Mammary microvascular endothelial cell (primary cell): ENCODE measurements around a stretch of chr17.

GRCh38 chr17:31494649-31495095 lies 103.2 kb downstream of the RAB11FIP4 start:
- RAMPAGE, long total RNA, result no peak

- RAMPAGE, long total RNA, result no peak
Measured at GRCh38 chr17:31527556-31528224, 136.2 kb downstream of the RAB11FIP4 start.

DNA sequence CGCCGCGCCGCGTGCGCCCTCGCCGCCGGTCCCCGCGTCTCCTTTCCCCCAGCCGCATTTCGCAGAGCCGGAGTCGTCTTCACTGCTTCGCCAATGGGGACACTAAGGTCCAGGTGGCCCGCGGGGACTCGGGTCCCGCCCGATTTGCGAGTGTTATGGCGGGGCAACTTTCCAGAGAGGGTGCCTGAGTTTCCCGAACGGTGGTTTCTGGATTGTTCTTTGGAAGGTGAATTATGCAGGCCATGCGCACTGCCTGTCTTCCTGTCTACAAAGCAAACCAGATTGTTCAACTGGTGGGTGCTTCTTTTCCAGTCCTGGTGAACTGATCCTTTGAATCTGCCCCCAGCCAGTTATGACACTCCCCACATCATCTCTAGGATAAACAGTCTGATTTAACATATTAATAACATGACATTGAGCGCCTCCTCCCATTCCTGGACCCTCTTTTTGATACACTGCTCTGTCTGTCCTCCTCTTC lies 158.9 kb downstream of the RAB11FIP4 start:
- RAMPAGE, long total RNA, result no peak

- RAMPAGE, long total RNA, result no peak
Measured at GRCh38 chr17:31650045-31650310, 209.1 kb downstream of the COPRS start.

DNA sequence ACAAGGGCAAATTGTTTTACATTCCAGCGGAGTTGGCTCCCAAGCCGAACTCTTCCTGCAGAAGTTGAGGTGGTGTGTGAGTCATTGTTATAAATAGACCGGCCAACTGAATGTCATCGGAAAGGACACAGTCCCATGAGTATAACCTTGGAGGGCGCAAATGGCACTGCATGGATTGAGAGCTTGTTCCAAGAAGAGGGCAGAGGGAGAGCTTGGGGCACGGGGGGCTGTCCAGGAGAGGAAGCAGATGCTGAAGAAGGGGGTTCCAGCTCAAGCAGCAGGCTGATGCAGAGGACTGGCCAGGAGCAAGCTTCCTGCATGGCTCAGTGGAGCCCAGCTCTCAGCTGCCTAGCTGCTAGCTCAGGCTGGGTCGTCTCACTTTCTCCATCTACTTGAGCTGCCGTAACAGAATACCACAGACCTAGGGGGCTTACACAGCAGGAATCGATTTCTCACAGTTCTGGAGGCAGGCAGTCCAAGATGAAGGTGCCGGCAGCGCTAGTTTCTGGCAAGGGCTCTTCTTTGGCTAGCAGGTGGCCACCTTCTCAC lies 136.4 kb downstream of the COPRS start:
- RAMPAGE, long total RNA, result no peak

DNA sequence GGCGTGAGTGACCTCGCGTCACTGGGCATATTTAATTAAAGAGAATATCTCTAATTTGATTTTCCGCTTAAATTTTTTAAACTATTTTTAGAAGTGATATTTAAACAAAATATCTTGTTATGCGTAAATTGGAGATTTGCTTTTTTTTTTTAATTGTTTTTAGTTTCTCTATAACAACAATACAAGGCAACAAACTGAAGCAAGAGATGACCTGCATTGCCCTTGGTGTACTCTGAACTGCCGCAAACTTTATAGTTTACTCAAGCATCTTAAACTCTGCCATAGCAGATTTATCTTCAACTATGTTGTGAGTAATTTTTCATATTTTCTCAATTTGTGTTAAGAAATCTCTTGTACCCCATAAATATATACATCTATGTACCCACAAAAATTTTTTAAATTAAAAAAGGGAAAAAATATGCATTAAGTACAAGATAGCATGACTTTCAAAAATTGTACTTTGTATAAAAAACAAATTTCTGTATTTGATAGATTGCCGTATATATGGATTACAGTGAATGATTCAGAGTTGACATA lies 13.4 kb upstream of the LRRC37B start:
- RAMPAGE, long total RNA, result no peak

DNA sequence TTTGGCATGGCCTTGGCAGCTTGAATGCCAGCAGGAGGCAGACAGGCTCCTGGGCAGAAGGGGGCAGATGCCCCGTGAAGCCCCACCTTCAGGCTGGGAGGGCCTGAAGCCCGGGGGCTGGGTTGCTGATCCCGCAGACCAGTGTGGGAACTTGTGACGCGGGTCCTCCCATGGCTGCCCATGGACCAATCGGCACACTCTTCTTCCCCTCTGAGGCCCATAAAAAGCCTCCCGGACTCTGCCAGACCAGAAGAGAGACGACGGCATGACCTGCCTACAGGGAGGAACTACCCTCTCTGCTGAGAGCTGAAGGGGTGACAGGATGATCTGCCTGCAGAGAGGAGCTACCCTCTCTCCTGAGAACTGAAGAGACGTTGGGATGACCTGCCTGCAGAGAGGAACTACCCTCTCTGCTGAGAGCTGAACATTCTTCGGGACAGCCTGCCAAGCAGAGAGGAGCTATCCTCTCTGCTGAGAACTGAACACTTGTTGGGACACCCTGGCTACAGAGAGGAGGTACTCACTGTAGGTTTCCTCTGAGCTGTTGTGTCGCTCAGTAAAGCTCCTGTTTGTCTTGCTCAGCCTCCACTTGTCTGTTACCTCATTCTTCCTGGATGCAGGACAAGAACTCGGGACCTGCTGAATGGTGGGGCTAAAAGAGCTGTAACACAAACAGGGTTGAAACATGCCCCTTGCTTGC lies 17.6 kb downstream of the RHOT1 start:
- RAMPAGE, long total RNA, result no peak

DNA sequence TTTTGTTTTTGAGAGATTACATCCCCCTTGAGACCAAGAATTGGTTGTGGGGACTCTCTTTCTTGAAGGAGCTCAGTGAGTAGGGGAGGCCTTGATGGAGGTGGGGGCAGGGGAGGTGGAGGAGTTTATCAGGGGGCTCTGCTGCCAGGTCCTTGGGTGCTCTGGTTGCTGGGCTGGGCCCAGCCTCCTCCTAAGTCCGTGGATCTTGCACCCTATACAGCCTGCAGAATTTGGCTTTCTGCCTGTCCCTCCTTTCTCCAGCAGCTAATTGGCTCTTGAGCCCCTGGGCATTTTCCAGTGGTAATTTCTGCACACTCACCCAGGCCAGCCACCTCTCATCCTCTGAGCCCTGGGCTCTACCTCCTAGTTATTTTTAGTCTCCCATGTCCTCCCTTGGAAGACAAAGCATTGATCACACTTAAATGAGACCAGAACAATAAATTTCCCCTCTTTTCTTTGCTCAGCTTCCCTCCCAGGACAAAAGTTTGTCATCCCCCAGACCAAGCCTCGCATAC lies 38.1 kb downstream of the RHBDL3 start:
- RAMPAGE, long total RNA, result no peak

- RAMPAGE, long total RNA, result no peak
Measured at GRCh38 chr17:32310998-32311762, 30.8 kb downstream of the C17orf75 start.

DNA sequence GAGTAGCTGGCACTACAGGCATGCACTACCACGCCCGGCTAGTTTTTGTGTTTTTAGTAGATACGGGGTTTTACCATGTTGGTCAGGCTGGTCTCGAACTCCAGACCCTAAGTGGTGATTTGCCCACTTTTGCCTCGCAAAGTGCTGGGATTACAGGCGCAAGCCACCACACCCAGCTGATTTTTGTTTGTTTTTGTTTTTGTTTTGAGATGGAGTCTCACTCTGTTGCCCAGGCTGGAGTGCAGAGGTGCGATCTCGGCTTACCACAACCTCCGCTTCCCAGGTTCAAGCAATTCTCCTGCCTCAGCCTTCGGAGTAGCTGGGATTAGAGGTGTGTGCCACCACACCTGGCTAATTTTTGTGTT lies 8.9 kb downstream of the ZNF207 start:
- RAMPAGE, long total RNA, result no peak

DNA sequence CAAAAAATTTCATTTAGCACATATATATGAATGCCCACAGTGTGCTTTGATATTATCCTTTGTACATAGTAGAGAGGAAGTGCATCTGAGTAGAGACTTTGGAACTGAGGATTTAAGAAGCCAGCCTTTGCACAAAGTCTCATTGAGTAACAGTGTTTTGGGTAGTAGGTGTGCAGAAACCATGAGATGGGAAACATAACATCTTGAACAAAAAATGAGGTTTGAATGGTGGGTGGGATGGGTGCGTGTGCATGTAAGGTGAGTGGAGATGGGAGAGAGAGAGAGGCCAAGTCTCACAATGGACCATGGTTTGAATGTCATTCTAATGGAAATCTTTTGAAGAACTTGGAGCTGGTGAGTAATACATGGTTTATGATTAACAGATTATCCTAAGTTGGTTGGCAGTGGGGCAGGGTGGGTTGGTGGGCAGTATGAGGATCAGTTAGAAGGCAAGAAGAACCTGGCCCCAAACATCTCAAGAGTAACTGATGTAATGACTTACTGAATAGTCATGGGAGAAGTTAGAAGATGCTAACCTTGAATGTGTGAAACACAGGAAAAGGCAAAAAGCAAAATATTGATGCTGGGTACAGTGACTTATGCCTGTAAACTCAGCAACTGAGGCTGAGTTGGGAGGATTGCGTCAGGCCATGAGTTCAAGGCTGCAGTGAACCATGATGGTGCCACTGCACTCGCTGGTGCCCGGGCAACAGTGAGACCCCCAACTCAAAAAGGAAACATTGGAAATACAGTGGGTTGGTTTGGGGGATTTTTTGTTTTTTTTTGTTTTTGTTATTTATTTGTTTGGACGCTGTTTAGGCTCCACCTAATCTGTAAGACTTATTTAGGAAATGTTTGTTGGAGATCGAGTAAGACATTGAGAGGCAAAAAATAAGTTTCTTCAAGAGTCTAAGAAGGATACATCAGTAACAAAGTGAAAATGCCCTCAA lies 32.7 kb downstream of the ZNF207 start:
- RAMPAGE, long total RNA, result no peak

GRCh38 chr17:32555527-32556632 lies 69.1 kb downstream of the CDK5R1 start:
- RAMPAGE, long total RNA, result no peak

DNA sequence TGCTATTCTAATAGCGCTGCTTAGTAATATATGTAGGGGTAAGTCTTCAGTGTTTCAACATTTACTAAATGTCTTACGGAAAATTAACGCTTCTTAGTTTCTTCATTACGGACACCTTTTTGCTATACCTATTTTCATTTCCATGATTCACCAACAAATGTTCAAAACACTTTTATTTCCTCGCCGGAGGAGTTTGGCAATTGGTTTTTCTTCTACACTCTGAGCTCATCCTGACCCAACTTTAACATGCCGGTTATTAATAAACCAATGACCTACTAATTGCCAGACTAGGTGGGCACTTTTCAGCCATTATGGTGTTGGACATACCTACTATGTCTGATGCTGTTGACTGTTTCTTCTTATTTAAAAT lies 182.9 kb downstream of the MYO1D start:
- RAMPAGE, long total RNA, result no peak

- RAMPAGE, long total RNA, result no peak
Measured at GRCh38 chr17:32806687-32807026, 70.3 kb downstream of the MYO1D start.

- RAMPAGE, long total RNA, result no peak
Measured at GRCh38 chr17:32854734-32855444, 22.0 kb downstream of the MYO1D start.

- RAMPAGE, long total RNA, result no peak
Measured at GRCh38 chr17:32954499-32955069, 26.6 kb downstream of the TMEM98 start.

DNA sequence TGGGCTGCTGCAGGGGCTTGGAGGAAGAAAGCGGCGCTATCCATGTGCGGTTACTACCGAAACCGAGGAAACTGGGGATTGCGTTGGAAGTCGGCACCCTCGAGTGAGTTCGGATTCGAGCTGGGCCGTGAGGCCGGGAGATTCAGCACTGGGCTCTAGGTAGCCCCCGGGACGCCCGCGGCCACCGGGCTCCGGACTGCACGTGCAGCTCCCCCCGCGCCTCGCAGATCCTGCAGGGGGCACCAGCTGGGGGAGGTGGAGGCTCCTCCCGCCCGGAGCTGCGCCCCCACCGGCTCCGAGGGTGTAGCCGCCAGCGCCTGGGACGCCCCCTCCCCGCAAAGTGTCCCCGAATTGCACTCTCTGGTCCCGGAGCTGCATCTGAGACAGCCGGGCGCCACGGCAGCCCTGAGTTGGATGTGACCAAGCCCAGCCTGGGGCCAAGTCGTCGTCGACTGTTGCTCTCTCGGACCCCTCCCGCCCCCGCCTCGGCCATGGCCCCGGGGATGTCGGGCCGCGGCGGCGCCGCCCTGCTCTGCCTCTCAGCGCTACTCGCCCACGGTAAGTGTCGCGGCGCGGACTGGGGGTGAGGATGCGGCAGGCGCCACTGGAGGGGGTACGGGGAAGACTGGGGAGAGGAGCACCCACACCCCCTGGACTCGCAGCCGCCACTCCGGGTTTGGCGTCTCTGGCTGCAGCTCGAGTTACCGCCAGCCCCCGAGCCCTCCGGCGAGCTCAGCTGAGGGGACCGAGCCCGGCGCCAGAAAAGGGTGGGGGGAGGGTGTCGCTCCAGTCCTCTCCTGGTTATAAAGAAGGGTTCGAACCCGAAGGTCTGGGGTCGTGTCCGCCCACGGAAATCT lies 1.4 kb downstream of the TMEM132E start:
- RAMPAGE, long total RNA, result no peak

DNA sequence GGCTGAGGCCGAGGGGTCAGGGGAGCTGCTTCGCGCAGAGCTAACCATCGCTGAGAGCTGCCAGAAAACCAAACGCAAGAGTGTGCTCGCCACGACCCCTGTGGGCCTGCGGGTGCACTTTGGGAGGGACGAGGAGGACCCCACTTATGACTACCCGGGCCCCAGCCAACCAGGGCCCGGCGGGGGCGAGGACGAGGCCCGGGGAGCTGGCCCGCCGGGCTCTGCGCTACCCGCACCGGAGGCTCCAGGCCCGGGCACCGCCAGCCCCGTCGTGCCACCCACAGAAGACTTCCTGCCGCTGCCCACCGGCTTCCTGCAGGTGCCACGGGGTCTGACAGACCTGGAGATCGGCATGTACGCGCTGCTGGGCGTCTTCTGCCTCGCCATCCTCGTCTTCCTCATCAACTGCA lies 57.9 kb downstream of the TMEM132E start:
- RAMPAGE, long total RNA, result no peak

- RAMPAGE, long total RNA, result no peak
Measured at GRCh38 chr17:35051663-35052214, 11.8 kb downstream of the RFFL start.

DNA sequence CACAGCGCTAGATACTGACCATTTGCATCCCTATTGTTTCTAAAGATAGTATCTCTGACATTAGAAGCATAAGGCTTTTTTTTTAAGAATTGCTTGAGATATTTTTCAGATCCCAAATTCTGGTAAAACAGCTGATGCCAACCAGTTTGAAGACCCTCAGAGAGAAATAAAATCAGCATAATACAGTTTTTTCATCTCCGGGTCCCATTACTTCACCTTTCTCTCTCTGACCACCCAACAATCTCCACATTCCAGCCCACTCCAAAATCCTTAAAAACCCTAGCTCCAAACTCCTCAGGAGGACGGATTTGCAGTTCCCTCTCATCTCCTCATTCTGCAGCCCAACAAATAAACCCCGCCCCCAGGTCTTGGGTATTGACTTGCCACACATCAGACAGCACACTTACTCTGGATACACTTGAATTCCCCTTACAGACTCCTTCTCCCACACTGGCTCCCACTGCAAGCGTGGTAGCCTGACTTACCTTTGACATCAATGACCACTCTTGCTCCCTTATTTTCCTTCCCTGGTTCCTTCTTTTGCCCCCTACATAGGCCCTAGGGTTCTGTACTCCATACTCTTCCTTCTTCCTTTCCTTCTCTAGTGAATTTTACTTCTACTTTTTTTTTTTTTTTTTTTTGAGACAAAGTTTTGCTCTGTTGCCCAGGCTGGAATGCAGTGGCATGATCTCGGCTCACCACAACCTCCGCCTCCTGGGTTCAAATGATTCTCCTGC lies 7.6 kb downstream of the RFFL start:
- RAMPAGE, long total RNA, result no peak